Neural progenitor cell (in vitro differentiated cells): ENCODE measurements around a stretch of chr15.

DNA sequence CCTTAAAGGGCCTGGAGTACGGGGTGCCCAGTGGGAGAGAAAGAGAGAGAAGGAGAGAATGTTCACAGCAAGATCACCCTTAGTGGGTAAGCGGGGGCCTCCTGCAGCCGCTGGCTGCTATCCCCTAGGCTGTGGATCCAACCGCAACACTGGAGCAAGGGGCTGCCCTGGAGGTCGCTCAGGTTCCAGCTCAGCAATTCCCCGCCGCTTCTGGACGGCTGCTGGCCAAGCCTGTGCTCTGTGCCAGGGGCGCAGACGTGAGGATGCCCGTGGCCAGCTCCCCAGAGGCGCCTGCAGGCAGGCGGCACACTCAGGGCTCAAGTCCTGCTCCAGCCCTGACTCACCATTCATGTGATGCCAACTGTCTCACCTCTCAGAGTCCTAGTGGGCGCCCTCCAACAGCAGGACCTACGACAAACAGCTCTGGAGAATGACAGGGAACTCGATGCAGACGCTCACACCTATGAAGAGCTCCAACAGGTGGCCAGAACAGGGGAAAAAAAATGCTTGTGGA lies 31.6 kb downstream of the KLHL25 start:
- RAMPAGE, long total RNA = no peak

DNA sequence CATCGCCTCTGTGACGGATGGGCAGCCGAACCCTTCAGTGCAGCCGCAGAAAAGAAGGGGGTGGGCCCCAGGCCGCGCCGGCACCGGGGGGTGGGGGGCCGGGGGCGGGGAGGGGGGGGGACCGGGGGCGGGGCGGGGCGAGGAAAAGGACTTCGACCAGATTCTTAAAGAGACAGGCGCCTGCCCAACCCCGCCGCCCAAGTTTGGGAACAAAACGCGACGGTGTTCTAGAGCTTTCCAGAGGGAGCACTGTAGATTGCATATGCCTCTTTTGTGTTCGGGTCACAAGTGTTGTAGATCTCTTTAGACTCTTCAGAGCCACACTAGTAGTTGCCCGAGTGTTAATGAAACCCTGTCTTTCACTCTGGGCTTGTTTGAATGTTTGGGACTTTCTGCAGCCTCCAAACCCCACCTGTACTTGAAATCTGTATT lies 268 bp upstream of the KLHL25 start:
- RAMPAGE, long total RNA = no peak

DNA sequence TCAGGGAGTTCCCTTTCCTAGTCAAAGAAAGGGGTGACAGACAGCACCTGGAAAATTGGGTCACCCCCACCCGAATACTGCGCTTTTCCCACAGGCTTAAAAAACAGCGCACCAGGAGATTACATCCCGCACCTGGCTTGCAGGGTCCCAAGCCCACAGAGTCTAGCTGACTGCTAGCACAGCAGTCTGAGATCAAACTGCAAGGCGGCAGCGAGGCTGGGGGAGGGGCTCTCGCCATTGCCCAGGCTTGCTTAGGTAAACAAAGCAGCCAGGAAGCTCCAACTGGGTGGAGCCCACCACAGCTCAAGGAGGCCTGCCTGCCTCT lies 792.6 kb downstream of the NTRK3 start:
- RAMPAGE, long total RNA = no peak

DNA sequence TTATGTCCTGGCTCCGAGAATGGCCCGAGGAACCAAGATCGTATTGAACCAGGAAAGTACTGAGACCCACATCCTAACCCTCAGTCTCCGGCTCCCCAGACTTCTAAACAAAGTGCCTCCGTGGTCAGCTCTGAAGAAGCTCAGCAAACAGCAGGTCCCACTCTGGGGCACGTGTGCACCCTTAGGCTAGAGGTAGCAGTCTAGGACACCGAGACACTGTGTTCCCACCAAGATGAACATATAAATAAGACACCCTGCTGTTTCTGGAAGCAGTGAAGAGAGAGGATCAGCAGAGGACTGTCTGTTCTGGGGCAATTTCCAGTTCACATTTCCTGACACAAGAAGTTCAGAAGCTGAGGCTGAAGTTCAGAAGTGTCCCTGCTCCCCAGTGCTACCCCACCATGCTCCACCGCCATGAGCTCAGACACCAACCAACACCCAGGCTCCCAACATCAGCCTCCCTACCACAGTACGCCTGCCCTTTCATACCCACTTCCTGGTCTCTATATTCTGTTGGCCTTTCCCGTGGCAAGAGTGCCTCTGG lies 307.2 kb downstream of the NTRK3 start:
- RAMPAGE, long total RNA = no peak

GRCh38 chr15:88570984-88571872 lies 24.7 kb upstream of the DET1 start:
- RAMPAGE, long total RNA = no peak

- RAMPAGE, long total RNA = no peak
These were observed 3.7 kb upstream of the ISG20 start for GRCh38 chr15:88635123-88635478.

DNA sequence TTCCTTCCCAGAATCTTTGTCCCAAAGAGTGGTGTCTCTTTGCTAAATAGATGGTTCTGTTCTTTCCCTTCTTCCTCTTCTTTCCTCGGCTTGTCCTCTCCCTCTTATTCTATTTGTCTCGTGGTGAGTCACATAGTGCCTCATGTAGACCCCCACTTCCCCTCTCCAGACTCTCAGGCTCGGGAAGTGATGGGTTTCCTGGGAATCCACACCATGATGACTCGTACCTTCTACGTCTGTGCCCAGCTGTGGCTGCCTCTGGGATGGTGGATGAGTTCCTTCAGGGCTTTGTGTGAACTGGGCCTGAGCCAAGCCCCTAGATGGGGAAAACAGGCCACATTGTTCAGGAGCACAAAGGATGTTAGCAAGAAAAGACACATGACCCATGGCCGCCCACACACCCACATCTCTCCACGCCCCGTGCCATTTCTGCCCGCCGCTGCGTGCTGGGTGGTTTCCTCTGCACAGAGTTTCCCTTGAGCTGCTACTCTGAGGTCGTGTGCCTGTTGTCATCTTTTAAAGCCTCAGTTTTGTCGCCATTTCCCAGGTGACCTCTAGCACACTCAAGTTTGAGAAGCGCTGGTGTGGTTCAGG lies 10.5 kb downstream of the ISG20 start:
- RAMPAGE, long total RNA = no peak

DNA sequence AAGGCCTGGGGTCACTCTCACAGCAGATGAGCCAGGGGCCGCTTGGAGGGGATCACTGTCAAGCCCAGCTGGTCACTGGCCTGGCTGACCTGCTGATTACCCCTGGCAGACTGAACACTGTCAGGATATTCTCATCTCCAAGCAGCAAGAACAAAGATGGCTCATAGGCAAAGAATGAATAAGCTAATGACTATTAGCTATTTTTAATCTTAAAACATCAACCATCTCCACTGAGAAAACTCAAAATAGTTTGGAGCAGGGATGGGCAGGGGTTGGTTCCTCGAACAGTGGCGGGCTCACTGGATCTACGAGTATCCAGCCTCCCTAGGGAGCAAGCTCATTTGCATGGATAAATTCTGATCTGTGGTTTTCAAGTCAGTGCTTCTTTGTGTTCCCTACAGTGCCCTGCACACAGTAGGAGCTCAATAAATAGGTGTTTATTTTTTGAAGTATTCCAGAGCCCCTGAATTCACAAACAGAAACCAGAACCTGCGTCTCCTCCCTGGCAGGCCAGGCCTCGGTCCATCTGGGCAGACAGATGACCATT lies 64.3 kb upstream of the ACAN start:
- RAMPAGE, long total RNA = no peak

DNA sequence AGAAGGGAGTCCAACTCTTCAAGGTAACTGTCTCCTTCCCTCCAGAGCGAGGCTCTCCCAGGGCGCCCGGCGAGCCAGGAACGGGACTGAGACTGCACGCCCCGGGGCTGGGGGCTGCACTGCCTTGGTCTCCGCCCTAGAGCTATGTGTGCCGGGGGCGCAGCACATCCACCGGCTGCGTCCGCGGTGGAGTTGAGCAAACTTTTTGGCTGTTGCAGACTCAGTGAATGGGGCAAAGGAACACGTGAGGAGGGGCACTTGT lies 482 bp downstream of the ACAN start:
- RAMPAGE, long total RNA = no peak

GRCh38 chr15:88986877-88987350 lies 73.7 kb upstream of the MFGE8 start:
- RAMPAGE, long total RNA = no peak

DNA sequence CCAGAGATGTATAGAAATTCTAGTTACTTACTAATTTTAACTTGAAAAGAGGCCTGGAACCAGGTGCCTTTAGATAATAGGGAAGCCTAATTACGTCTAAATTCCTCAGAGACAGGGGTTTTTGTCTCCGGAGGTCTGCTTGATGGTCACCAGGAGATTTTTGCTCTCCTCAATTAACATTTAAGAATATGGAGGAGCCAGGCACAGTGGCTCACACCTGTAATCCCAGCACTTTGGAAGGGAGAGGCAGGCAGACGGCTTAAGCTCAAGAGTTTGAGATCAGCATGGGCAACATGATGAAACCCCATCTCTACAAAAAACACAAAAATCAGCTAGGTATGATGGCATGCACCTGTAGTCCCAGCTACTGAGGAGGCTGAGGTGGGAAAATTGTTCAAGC lies 79.9 kb upstream of the MFGE8 start:
- RAMPAGE, long total RNA = no peak

GRCh38 chr15:89111733-89112881 lies 23.9 kb downstream of the ABHD2 start:
- RAMPAGE, long total RNA = no peak

DNA sequence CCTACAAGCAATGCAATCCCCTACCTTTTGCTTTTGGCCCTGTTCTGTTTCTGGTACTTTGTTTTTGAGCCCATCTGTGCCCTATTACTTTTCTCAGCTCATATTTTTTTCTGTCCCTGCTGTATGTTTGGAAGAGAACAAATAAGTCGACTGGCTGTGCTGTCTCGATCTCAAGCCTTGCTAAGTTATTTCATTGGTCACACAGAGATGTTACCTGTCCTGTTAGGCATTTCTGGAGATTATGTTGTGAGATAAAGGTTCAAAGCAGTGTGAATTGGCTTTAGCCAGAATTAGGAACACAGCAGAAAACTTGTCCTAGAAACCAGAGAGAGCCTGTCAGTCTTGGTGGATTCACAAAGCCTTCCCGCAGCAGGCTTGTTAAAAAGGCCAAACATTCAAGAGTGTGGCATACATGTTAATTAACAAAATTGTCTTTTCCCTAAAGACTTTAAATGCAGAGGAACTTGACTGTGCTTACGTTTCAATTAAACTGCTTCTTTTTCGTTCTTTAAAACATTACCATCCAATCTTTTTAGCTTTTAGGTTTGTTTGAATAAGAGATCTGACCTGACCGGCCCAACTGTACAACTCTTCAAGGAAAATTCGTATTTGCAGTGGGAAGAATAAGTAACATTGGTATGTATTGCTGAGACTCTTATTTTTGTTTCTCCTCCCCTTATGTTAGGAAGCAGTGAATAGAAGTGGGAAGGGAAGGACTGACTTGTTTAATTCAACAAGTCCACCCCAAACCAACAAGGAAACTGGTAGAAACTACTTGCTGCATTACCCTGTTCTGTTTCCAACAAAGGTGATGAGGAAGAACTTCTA lies 25.1 kb downstream of the ABHD2 start:
- RAMPAGE, long total RNA = no peak

- RAMPAGE, long total RNA = no peak
These were observed 29.4 kb downstream of the ABHD2 start for GRCh38 chr15:89117634-89118150.

GRCh38 chr15:89119391-89120572 lies 31.5 kb downstream of the ABHD2 start:
- RAMPAGE, long total RNA = no peak

DNA sequence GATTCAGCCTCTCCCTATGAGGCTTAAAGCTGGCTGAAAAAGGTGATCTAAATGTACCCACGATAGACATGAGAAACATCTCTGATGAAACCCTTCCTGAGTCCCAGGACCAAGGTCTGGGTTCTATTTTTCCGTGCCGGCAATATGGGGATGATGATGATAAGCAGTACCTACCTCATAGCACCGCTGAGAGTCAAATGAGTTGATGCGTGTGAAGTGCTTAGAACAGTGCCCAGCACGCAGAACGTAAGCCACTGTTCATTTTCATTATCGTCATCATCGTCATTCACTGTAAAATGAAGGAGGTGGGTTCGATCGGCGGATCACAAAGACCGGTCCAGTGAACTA lies 44.4 kb downstream of the RLBP1 start:
- RAMPAGE, long total RNA = no peak

- RAMPAGE, long total RNA = no peak
These were observed 12.6 kb downstream of the TICRR start for GRCh38 chr15:89587704-89588333.

- RAMPAGE, long total RNA = no peak
These were observed 4.1 kb upstream of the PLIN1 start for GRCh38 chr15:89683026-89683881.

DNA sequence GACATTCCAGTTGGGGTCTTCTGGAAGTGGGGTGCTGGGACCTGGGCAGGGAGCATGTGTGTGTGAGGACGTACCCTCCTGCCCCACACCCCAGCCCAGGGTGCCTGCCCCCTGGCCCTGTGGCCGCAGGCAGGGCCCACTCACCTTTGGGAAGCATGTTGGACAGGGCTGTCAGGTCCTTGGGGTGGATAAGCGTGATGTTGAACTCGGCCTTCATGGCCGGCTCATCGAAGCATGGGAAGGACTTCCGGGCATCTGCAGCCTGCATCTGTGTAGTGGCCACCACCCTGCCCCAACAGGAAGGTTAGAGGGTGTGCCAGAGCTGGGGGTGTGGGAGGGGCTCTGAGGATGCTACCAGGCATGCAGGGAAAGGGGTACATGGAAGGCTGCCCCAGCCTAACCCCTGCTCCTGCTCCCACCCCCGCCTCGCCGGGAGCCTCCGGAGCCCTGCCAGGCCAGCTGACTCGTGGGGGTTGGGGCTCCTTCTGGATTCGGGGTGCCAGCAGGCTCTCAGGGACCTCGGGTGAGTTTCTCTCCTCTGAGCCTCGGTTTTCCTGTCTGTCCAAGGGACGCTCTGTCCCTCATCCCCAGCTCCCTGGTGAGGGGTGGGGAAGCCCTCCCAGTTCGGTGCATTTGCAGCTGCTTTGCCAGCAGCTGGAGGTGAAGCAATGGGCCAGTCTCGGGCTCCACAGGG lies 9.3 kb downstream of the ANPEP start:
- RAMPAGE, long total RNA = no peak

- RAMPAGE, long total RNA = no peak
These were observed 32.9 kb downstream of the AP3S2 start for GRCh38 chr15:89860834-89861381.